Myometrial cell (primary cell): ENCODE measurements around a stretch of chr18.

- RAMPAGE, long total RNA = no peak
Observed at GRCh38 chr18:12658351-12659065, 601 bp upstream of the SPIRE1 start.

- RAMPAGE, long total RNA = no peak
Observed at GRCh38 chr18:12811255-12811612, 72.8 kb downstream of the PTPN2 start.

DNA sequence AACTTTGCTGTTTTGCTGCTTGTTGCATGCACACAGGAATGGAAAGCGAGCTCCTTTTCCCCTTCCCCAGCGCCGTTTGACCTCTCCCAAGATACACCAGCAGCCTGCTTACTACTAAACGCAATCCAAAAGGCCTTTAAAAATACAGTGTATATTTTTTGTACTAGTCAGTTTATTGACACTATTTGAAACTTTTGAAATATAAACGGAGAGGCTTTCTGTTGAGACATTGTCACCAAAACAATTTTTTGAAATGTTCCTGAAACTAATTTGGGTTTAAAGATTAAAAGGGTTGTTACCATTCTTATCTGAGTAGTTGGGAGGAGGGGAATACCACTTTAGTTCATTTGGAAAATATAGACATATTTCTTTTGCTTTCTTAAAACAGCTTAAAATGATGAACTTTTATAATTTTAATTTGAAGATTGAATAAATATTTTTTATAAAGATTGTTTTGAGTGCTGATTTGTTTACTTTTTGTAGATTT, 5.8 kb upstream of the CEP192 start:
- RAMPAGE, long total RNA = no peak

DNA sequence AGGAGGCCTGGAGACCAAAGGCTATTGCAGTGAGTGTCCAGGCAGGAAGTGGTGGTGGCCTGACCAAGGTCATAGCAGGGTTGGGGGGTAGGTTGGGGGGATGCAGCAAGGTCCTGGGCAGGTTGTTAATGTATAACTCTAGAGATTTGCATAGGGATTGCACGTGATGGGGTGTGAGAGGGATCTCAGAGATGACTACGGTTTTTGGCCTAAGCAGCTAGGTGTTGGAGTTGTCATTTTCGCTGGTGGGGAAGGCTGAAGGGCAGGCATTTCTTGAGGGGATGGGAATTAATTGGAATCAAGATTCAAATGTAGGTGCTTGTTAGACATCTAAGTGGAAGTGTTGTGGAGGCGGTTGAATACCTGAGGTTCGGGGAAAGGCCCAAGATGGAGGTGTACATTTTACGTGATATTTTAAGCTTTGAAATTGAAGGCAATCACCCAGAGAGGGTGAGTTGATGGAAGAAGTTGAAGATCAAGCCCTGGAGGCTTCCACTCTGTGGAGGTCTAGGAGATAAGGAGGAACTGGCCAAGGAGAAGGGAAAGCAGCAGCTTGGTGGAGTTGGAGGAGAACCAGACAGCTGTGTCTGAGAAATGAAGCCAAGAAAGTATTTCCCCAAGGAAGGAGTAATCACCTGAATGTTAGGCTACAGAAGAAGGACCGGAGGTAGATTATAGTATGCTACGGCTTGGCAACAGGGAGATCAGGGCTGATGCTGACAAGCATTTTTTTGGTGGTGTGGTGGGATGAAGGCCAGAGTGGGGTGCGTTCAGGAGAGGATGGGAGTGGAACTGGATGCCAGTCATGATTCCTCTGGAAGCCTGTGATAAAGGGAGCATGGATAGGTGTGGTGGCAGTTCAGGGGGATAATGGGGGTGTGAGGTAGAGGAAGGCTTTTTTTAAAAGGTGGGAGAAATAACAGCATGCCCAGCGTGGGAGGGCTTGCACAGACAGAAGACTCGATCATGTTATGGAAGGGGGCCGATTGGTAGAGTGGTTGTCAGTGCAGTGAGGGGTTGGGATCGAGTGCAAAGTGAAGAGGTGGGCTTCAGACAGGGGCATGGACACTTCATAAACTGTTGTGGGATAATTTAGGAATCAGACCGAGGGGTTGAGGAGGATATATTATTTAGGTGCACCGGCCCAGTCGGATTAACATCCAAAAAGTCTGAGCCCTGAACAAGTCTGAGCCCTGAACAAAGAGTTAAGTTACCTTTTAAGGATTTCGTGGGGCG, 5.4 kb downstream of the CEP192 start:
- RAMPAGE, long total RNA = no peak

- RAMPAGE, long total RNA = no peak
Observed at GRCh38 chr18:13138777-13139191, 79.8 kb upstream of the LDLRAD4 start.

GRCh38 chr18:13195868-13196067, 22.8 kb upstream of the LDLRAD4 start:
- RAMPAGE, long total RNA = no peak

GRCh38 chr18:13216668-13217000, 1.9 kb upstream of the LDLRAD4 start:
- RAMPAGE, long total RNA = no peak

- RAMPAGE, long total RNA = no peak
Observed at GRCh38 chr18:13219469-13220249, 1.1 kb downstream of the LDLRAD4 start.

DNA sequence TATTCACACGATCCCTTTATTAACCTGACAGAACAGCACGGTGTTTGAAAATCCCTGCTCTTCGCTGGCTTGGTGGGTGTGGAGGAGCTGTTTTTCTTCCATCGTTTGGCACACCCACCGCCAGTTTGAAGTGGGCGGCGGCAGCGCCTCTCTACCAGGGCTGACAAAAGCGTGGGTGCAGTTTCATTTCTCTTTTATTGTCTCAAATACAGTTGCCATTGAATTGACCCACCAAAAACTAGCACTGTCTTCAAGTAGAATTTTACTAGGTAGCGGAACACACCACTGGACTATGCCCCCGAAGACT, 60.6 kb downstream of the LDLRAD4 start:
- RAMPAGE, long total RNA = no peak

- RAMPAGE, long total RNA = no peak
Observed at GRCh38 chr18:13353376-13353706, 134.8 kb downstream of the LDLRAD4 start.

- RAMPAGE, long total RNA = no peak
Observed at GRCh38 chr18:13417850-13418922, 199.6 kb downstream of the LDLRAD4 start.

GRCh38 chr18:13421162-13421747, 202.7 kb downstream of the LDLRAD4 start:
- RAMPAGE, long total RNA = no peak

- RAMPAGE, long total RNA = no peak
Observed at GRCh38 chr18:14945993-14946510, 198.1 kb downstream of the ANKRD30B start.

- RAMPAGE, long total RNA = no peak
Observed at GRCh38 chr18:20976881-20977589, 134.6 kb downstream of the ROCK1 start.

- RAMPAGE, long total RNA = no peak
Observed at GRCh38 chr18:21056753-21057429, 54.7 kb downstream of the ROCK1 start.

- RAMPAGE, long total RNA = no peak
Observed at GRCh38 chr18:21117720-21118439, 6.3 kb upstream of the ROCK1 start.

DNA sequence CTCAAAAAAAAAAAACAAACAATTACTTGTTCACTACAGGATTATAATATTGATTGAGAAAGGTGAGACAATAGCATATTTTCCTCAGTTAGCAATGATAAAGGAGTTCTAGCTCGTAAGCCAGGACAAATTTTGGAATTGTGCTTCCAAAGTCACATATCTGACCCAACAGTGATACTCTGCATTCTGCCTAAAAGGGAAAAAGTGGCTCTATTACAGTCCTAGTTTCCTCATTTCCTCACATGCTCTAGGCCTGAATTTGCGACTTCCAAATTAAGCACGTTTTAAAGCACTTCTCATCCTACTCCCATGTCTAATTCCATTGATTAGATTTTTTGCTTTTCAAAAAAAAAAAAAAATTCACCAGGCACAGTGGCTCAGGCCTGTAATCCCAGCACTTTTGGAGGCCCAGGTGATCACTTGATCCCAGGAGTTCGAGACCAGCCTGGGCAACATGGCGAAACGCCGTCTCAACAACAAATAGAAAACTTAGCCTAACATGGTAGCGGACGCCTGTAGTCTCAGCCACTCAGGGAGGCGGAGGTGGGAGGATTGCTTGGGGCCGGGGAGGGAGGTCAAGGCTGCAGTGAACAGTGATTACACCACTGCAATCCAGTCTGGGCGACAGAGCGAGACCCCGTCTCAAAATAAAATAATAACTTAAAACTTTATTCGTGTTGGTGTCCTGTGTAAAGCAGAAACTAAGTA, 1.7 kb downstream of the ESCO1 start:
- RAMPAGE, long total RNA = no peak

DNA sequence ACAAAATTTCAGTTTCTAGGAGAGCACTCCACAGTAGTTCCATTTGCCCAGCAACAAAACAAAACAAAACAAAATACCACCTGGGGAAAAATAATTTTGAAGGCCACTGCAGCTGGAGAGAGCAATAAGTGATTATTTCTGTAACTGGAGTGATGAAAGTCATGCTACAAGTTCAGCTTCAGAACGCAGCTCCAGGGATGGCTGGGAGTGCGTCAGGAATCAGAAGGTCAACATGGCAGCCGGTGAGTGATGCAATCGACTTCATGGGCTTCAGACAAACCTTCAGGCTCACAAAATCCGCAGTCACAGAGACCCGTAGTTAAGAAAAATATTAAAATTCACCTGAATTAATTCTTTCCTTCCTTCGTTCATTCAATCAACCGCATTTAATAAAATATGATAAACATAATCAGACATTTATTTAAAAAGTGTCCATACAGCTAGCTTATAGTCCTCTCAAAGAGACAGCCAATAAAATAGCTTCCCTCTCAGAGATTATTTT, 40.9 kb downstream of the ABHD3 start:
- RAMPAGE, long total RNA = no peak

GRCh38 chr18:21682442-21683076, 22.0 kb downstream of the ABHD3 start:
- RAMPAGE, long total RNA = no peak

DNA sequence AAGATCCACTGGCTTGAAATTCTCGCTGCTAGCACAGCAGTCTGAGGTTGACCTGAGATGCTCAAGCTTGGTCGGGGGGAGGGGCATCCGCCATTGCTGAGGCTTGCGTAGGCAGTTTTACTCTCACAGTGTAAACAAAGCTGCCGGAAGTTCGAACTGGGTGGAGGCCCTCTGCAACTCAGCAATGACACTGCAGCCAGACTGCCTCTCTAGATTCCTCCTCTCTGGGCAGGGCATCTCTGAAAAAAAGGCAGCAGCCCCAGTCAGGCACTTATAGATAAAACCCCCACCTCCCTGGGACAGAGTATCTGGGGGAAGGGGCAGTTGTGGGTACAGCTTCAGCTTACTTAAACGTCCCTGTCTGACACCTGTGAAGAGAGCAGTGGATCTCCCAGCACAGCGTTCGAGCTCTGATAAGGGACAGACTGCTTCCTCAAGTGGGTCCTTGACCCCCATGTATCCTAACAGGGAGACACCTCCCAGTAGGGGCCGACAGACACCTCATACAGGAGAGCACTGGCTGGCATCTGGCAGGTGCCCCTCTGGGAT, 4.9 kb upstream of the MIB1 start:
- RAMPAGE, long total RNA = no peak